ENCODE measurements around the gene CTDSP2.

DNA sequence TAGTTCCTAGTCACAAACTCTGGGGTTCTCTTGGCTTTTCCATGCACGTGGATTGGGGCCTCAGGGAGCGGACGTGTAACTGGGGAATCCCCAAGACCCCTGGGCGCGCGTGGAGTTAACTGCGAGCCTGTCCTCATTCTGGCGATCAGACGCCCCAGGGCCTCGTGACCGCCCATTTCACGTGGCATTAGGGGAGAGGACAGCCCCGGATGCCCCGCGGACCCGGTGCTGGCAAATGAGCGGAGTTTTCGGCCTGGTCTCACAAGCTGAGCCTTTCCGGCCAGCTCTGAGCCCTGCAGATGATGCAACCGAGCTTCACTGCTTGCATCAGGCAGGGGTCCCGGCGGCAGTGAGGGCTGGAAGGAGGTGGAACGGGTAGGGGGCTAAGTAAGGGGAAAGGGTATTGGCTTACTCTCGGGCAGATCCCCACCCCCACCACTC lies 379 bp downstream of the SHMT2 start:
- PRO-cap, result no peak

DNA sequence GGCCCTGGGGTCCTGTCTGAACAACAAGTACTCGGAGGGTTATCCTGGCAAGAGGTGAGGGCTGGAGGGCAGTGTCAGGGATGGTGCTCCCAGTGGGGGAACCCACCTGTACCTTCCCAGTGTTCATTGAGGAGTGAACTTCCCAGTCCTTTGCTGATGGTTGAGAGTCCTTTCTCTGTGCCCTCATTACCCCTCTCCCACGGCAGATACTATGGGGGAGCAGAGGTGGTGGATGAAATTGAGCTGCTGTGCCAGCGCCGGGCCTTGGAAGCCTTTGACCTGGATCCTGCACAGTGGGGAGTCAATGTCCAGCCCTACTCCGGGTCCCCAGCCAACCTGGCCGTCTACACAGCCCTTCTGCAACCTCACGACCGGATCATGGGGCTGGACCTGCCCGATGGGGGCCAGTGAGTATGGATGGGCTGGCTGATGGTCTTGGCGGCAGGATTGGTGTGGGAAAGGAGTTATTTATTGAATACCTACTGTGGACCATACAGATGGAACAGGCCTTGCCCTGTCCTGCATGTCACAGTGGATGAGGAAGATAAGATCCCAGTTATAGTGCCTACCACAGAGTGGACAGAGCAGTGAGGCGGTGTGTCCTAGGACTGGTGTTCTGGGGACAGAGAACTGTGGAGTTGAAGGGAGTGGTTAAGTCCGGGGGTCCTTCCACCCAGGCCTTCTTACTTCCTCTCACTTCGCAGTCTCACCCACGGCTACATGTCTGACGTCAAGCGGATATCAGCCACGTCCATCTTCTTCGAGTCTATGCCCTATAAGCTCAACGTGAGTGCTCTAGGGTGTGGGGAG lies 2.2 kb downstream of the SHMT2 start:
- PRO-cap, result no peak

GRCh38 chr12:57259209-57260092 lies 8.5 kb upstream of the STAC3 start:
- PRO-cap, result no peak

- PRO-cap, result no peak
Observed at GRCh38 chr12:57429860-57430200, 1.0 kb downstream of the R3HDM2 start.

DNA sequence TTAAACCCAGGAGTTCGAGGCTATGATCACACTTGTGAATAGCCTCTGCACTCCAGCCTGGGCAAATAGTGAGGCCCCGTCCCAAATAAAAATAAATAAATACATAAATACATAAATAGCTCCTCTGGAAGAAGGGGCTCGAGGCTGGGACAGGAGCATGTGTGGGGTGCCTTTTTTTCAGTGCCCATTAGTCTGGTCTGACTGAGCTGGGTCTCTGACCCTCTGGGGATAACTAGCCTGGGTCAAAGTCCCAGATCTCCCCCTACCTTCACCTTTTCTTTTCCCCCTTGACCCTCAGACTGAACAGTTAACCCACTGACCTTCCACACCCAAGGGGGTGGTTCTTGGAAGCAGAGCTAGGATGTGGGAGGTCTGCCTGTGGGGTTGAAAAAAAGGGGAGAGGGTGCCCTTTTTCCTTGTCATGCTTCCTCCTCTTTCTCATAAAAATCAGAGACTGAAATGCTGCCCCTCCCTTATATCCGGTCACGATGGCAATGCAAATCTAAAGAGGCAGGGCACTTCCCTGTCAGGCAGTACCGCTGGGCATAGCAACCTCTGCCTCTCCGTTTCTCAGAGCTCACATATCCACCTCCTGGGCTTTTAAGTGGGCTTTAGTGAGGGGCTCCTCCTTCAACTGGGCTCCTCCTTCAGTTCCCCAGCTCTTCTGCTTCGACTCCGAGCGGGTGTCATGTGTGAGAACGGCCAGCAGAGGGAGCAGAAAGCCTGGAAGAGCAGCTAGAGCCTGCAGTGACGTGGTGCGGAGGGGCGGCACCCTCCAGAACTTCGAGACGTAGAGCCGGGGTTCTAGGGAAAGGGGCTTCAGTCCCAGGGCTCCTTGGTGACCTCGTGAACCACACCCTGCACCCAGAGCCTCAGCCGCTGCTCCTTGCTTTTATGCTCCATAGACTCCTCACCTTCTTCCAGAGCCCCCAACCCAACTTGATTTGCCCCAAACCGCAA lies 744 bp upstream of the GLI1 start:
- PRO-cap, result no peak

DNA sequence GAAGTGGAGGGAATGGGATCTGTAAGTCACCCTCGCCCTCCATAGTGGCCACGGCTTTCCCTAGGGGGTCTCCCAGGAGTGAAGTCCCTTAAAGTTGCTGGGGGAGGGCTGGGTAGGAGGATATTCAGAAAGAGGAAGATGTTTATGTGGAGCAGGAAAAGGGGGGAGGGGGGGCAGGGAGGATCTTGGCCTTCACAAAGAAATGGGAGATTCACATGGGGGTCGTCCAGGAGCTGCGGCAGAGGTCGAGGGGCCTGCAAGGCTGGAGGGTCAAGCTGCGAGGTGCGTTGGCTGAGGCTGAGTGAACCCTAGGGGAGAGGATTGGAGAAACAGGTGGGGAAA lies 3.0 kb downstream of the ARHGAP9 start:
- PRO-cap, result no peak

GRCh38 chr12:57545794-57547010 lies 790 bp downstream of the DCTN2 start:
- PRO-cap, result no peak

DNA sequence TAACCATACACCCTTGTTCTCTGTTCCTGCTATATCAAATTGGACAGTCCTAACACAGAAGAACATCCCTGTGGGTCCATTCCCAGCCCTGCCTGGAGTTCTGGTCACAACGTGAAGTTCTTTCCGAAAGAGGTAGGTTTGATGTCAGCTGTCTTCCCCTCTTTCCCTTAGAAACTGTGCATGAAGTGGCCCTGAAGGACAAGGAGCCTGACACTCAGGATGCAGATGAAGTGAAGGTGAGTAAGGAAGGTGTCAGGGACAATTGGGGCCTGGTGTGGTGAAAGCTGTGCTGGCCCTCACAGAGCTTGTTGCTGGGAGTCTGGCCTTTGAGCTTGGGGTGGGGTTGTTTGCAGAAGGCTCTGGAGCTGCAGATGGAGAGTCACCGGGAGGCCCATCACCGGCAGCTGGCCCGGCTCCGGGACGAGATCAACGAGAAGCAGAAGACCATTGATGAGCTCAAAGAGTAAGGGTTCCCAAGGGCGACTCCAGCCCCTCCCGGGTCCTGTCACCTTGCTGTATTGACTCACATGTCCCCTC lies 15.0 kb upstream of the PIP4K2C start:
- PRO-cap, result no peak

- PRO-cap, result no peak
Observed at GRCh38 chr12:57612235-57612768, 1.1 kb downstream of the ARHGEF25 start.

- PRO-cap, result no peak
Observed at GRCh38 chr12:57741704-57742387, 3.0 kb upstream of the TSPAN31 start.

DNA sequence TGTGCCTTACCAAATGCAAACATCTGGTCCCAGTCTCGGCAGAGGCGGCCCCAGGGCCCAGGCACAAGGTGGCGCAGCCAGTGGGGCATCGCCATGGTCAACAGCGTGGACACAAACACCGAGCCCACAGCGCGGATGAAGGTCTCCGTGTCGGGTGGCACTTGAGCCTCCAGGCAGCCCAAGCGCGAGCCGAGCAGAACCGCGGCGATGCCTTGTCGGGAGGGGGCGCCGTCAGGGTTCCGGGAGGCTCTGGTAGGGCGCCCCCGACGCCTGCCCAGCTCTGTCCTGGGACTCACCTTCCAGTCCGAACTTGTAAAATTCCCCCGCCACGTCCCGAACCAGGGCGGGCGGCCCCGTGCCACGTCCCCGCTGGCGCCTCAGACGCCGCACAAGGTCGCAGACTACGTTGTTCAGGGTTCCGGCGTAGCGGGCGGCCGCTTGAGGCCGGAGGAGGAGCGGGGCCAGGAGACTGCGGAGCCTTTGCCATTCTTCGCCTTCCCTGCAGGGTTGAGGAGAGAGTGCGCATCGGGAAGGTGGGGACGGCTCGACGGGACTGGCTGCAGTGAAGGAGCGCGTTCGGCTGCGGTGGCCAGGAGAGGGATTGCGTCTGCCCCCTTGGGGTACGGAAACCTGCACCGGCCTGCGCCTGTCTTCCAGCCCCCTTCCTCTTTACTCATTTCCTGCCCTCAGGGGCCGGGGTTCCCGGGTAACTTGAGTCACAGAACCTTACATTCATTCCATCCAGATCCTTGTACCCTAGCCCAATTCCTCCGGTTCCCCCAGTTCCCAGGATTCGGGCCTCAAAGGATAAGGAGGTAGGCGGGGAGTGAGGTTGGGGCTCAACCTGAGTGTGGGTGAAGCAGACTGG lies 1.6 kb downstream of the CYP27B1 start:
- PRO-cap, result no peak

DNA sequence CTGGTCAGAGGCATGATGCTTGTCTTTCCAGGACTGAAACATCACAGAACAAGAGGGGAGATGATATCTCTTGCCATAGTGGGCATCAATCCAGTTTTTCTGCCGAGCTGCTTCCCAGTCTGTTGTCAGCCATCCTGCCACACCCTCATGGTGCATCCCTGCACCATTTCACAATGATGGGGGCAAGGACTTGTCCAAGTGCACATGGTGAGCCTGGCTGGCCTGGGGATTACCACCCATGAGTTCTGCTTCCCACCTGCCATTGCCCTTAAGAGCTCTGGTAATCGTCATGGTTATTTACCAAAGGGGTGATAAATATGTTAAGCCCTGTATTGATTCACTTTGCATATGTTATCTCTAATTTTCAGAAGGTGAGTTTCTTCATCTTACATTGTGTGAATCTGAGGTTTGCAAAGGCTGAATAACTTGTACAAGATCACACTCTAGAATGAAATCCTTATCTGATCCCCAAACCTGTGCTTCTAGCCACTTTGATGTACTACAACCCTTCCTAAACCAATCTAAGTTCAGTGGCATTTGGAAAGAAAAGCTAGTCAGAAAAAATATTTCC lies 2.4 kb downstream of the AVIL start:
- PRO-cap, result no peak

- PRO-cap, result no peak
Observed at GRCh38 chr12:57822470-57823030, 4.0 kb upstream of the AVIL start.

GRCh38 chr12:57826286-57826774 lies 7.8 kb upstream of the AVIL start:
- PRO-cap, result no peak

- PRO-cap, result bidirectional peak, plus-strand start at chr12:57845720, minus-strand start at chr12:57845528
Observed at GRCh38 chr12:57845029-57845688, 1.4 kb downstream of the CTDSP2 start.

DNA sequence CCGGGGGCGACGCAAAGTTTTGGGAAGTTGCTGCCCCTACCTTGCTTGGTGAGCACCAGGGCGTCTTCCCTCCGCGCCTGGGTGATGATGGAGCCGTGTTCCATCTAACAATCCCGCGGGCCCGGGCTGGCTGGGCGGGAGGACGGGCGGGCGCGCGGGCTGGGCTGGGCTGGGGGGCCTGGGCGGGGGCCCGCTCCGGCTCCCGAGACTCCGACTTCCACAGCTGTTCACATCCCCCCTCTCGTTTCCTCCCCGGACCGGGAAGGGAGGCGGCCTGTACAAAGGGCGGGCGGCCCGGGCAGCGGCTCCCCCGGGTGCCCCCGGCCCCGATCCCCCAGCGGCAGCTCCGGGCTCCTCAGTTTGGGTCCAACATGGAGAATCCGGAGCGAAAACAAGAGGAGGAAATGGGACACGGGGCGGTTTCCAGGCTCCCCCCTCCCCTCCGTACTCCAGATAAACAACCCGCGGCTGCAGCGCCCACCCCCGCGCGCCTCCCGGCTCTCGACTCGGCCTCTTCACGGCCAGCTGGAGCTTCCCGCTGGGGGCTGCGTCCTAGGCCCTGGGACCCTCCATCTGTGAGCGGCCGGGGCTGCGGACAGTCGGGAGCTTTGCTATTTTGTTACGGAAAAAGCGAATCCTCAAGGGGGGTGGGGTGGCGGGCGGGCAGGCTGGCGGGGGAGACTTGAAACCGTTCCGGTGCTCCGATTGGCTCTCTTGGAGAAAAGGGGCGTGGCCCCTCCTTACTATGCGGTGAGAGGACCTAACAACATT lies at the start of gene CTDSP2:
TSS of gene CTDSP2 (minus strand) at position 398 of the 771 bp plus-strand sequence.
- PRO-cap, result no peak

DNA sequence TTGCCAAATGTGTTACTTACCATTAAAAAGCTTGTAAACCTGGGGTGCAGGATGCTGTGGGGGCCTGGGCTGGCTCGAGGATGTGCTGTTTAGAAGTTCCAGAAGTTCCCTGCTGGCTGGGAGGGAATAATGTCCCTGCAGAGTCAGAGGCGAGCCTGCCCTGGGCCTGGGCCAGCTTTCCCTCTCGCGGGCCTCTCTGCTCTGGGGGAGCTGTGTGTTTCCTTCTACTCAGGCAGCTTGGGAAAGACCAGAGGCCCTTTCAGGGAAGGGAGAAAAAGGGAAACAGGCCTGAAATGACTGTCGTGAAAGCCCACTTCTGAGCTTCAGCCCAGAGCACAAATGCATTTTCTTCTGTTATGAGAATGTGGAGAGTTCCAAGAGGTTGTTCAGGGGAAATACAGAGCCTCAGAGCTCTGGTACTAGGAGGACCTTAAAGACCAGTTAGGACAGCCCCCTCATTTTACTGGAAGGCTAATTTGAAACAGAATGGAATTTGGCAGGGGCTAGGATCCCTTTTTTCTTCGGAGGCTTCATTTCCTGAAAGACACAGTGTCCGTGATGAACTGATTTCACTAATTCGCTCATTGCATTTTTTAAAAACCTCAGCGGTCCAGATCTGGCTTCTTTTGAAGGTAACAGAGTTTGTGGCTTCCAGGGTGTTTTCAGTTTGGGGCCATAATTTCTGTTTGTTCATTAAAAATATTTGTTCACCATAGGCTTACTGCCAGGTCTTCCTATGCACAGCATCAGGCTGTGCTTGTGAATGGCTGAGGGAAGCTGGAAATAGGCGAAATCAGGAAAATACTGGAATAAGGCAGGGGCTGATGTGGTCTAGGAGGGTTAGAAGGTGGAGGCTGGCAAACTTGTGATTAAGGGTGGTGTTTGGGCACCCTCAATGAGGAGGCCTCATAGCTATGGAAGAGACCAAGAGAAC lies 47.4 kb upstream of the ATP23 start:
- PRO-cap, result no peak

- PRO-cap, result no peak
Observed at GRCh38 chr12:57905271-57905743, 36.1 kb upstream of the ATP23 start.

- PRO-cap, result no peak
Observed at GRCh38 chr12:57934248-57935327, 6.8 kb upstream of the ATP23 start.

DNA sequence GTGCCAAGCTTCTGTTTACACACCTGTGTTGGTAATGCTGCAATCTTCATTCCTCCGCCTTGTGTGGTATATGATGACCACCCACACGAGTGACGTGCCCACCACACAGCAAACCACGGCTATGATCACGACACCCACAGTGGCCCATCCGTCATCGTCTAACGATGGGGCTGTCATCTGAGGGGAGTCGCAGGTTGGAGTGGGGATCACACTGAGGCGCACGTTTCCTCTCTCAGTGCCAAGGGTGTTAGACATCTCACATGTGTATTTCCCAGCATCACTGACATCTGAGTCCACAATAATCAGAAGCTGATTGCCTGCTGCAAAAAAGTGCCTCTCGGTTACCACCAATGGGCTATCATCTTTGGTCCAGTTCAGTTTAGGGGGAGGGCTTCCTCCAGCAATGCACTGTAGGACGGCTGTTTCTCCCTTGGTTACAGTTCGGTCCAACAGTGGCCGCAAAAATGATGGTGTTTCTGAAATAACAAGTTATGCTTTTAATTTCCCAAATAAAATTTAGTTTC lies 42.9 kb downstream of the LRIG3 start:
- PRO-cap, result no peak

Measured in peritoneum (tissue), 1 donor.